Mesenchymal stem cell of Wharton's jelly (primary cell): Measurements from ENCODE around the genes PDYN, SNRPB and PTPRA.

- CAGE, long polyA plus RNA, result no peak
Measured at GRCh38 chr20:1816195-1816737, 78.9 kb upstream of the SIRPA start.

DNA sequence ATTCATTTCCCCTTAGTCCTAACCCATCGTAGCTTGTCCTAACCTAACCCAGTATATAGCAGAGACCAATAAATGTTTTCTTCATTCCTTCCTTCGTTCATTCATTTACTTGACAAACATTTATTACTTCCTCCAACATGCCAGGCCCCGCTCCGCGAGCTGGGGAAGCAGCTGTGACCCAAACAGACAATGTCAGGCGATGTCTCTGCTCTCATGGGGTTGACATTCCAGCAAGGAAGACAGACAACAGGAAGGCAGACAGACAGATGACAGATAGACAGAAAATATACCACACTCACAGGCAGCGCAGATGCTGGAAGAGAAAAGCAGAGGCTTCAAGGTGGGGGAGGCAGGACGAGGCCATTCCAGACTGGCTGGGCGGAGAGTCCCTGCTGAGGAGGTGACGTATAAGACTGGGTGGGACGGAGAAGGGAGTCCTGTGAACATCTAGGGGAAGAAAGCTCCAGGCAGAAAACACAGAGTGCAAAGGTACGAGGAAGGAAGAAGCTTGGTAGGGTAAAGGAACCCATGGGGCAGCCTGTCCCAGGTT is 33.7 kb upstream of the SIRPA start:
- CAGE, long polyA plus RNA, result no peak

DNA sequence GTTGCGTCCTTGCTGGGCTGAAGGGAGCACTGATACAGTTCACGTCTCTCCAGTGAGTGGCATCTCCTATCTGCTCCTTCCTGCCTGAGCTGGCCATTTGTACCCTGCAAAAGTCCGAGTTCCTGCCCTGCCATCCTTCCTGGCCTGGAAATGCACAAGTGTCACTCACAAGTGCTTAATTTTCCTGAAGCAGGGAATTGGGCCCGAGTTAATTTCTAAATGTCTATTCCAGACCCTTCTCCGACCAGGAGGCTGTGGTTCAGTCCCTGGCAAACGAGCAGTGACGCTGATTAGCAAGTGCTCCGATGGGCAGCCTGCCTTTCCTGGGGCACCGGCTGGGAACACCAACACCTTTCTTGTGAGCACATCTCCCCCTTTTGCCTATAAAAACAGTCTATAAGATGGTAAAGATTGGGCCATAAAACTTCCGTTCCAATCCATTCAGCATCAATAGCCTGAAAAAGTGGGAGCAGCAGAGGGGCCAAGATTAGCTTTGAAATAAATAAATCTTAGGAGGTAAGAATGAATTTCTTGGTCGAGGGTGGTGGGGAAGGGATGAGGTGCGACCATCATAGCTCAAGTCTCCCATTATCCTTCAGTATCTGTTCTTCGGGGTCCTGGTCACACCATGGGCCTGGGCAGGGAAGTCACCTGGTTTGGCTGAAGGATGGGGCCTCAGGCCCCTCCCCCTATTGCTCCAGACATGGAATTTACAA is 1.8 kb downstream of the SIRPA start:
- CAGE, long polyA plus RNA, result no peak

GRCh38 chr20:1993714-1994160 is at the start of gene PDYN:
Gene PDYN, minus strand, starts transcription at chr20:1994058.
- CAGE, long polyA plus RNA, result no peak

- CAGE, long polyA plus RNA, result no peak
Measured at GRCh38 chr20:2102492-2103557, 1.2 kb downstream of the STK35 start.

- CAGE, long polyA plus RNA, result no peak
Measured at GRCh38 chr20:2103558-2103808, 1.9 kb downstream of the STK35 start.

- CAGE, long polyA plus RNA, result no peak
Measured at GRCh38 chr20:2469786-2471167, at the start of gene SNRPB. Gene SNRPB, minus strand, starts transcription at chr20:2470789.

DNA sequence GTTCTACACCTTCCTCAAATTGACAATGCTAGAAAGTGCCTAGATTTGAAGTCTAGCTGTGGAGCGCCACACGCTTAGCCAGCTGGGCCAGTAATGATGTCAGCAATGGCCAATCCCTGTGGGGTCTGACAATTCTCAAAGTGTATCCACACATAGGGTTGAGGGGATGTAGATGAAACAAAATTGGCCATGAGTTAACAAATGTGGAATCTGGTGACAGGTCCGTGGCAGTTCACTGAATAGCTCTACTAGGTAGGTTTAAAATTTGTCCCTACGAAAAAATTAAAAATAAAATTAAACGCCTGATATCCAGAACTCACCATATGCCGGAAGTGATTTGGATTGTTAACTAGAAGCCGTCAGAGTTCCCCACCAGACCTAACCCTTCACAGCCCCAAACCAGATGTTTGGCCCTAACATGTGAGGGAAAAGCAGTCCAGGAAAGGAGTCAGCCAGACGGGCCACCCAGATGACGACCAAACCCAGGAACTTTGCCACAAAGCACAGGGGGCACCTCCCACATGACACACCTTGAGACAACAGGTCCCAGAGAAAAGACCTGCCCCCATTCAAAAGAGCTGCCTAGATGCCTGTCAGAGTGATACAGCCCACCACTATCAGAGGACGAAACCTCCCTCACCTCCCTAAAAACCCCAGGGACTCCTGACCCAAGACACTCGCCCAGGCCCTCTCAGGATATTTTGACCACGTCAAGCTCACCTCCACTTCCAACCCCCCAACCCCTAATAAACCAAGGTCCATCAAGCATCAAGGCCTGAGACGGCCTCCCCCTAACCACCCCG is 963 bp downstream of the ZNF343 start:
- CAGE, long polyA plus RNA, result no peak

DNA sequence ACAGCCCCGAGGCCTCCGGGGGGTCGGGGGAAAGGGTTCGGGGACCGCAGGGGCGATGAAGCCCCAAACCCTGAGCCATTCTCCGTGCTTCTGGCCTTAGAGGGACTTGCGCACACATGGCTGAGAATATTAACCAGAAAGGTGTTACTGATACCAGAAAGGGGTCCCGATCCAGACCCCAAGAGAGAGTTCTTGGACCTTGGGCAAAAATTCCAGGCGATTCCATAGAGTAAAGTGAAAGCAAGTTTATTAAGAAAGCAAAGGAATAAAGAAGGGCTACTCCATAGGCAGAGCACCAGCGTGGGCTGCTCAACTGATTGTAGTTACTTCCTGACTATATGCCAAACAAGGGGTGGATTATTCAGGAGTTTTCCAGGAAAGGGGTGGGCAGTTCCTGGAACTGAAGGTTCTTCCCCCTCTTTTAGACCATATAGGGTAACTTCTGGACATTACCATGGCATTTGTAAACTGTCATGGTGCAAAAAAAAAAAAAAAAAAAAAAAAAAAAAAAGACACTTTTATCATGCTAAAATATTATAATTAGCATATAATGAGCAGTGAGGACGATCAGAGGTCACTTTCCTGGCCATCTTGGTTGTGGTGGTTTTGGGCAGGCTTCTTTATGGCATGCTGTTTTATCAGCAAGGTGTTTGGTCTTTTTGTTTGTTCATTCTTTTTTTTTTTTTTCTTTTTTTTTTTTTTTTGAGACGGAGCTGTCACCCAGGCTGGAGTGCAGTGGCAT is 10.8 kb upstream of the TMC2 start:
- CAGE, long polyA plus RNA, result no peak

GRCh38 chr20:2873234-2874243 is at the start of gene PTPRA:
Gene PTPRA, plus strand, starts transcription at chr20:2873481.
- CAGE, long polyA plus RNA, result no peak

DNA sequence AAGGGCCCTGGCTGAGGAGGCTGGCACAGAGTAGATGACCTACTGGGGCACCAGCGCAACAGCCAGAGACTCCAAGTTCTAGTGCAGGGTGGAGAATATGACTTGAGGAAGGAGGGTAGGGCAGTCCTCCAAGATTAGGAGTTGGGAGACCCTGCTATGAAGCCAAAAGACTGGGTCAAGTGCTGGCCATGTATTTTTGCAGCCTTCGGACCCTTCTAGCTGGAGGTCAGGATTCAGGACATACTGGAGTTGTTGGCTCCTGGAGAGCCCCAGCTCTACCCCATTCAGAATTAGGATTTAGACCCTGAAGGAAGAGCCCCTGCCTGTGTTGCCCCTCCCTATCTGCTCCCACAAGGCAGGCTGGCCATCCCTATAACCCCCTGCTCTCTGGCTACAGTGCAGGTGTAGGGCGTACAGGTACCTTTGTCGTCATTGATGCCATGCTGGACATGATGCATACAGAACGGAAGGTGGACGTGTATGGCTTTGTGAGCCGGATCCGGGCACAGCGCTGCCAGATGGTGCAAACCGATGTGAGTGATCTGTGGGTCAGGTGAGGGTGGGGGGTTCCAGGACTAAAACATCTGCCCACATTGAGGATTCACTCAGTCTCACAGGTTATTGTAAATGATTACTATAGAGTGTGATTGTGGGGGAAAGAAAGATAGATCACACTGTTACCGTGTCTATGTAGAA is 21.0 kb upstream of the GNRH2 start:
- CAGE, long polyA plus RNA, result no peak

- CAGE, long polyA plus RNA, result no peak
Measured at GRCh38 chr20:3046153-3046682, 366 bp downstream of the MRPS26 start.

GRCh38 chr20:3172988-3173317 is 396 bp downstream of the LZTS3 start:
- CAGE, long polyA plus RNA, result no peak

- CAGE, long polyA plus RNA, result no peak
Measured at GRCh38 chr20:3174649-3175344, 1.4 kb upstream of the LZTS3 start.

DNA sequence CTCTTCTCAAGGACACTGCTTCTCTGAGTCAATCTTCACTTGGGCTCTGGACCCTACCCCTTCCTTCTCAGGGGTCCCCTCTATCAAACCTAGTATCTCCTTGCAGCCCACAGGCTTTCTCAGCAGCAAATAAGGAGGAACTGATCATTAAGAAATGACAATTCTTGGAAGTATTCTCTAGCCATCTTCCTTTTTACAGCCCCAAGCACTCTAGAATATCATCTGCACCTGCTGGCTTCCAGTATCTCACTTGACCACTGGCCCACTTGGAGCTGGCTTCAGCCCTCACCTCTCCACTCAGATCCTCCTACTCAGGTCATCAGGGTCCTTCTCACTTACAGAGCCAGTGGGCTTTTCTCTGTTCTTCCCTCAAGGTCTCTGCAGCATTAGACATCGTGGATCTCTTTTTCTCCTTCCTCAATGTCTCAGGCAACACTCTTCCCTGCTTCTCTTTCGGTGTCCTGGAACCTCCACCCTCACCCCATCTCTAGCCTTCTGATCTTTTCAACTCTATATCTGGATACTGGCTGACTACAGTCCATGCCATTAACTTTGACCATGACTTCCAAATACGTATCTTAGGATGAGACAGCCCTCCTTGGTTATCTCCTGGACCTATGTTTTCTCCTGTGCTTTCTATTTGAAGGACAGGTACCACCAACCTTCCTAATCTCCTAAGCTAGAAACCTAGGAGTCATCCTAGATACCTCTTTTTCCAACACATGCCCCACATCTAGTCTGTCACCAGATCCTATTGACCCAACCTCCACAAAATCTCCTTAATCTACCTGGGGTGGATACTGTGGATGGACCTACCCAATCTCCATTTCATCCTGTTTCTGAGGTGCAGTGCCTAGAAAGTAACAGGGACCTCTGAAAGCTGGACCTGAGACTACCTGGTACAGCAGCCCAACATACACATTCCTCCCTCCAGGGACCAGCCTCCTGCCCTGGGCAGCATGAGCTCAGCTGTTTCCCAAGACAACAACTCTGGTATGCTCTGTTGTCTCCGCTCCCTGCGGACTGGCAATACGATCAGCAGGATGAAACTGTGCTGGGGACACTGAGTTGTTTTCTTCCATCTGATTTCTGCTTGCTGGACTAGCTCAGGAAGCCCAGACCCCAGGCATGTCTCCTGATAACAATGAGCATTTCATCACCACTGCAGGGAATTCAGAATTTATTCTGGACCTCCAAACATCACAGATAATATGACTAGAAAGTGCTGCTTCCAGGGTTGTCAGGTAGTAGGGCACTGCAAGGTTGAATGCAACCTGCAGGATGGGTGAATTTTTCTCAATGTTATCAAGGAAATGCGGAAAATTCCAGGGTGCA is 38.4 kb upstream of the SLC4A11 start:
- CAGE, long polyA plus RNA, result no peak

GRCh38 chr20:3307023-3307508 is 68.1 kb upstream of the SLC4A11 start:
- CAGE, long polyA plus RNA, result no peak

DNA sequence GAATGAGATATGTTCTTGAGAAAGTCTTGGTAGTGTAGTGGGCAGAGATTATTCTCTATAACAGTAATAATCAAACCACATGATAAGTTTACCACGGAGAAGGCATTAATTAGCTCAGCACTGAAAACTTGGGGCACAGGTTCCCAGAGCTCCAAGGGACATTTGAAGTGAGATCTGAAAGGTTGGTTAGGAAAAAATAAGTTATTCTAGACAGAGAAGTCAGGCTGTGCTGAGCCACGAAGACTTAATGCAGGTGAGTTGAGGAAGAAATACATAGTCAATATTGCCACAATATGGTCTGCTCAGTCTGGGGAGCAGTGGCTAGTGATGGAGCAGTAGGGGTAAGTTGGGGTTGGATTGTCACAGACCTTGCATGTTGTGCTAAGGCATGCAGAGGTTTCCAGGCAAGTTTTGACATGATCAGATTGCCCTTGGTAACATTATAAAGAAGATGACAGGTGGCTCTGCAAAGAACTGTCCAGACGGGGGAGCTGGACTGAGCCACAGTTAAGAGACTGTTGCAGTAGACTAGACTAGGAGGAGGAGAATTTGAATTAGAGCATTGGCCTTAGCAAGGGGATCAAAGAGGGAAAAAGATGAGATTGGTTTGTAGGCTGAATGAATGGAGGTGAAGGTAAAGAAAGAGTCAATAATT is 23.3 kb downstream of the ATRN start:
- CAGE, long polyA plus RNA, result no peak

DNA sequence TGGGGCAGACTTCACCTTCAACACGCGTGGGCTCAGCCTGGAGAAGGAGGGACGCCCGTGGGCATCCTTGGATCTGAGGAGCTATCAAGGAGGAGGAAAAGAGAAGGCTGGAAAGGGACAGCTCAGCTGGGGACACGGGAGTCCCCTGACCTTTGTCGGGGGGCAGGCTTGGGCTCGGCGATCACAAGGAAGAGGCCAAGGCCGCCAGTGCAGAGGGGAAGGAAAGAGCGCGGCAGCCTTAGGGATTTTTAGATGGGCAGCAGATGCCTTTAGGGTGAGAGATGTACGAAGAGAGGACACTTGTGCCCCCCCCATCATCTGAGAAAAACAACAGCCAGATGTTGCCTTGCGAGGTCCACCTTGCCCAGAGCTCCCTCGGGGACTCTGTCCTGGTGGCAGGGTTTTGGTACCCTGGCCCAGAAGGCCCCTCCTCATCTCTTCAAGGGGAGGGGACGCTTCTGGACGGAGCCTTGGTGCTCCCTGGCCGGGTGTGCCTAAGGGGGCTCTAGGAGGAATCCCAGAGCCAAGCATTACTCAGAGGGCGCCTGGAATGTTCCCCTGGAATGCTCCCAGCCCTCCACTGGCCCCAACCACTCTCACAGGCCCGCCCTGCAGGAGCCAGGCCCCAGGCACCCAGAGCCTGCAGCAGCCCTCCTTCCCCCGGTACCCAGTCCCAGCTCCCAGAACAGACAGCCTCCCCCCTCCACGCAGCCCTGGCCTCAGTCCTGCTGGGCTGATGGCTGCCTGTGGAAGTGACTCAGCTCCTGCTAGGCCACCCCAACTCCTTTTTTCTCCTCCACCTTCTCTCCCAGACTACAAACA is 1.9 kb downstream of the ADAM33 start:
- CAGE, long polyA plus RNA, result no peak

- CAGE, long polyA plus RNA, result no peak
Measured at GRCh38 chr20:3688157-3688759, 6.4 kb upstream of the ADAM33 start.

DNA sequence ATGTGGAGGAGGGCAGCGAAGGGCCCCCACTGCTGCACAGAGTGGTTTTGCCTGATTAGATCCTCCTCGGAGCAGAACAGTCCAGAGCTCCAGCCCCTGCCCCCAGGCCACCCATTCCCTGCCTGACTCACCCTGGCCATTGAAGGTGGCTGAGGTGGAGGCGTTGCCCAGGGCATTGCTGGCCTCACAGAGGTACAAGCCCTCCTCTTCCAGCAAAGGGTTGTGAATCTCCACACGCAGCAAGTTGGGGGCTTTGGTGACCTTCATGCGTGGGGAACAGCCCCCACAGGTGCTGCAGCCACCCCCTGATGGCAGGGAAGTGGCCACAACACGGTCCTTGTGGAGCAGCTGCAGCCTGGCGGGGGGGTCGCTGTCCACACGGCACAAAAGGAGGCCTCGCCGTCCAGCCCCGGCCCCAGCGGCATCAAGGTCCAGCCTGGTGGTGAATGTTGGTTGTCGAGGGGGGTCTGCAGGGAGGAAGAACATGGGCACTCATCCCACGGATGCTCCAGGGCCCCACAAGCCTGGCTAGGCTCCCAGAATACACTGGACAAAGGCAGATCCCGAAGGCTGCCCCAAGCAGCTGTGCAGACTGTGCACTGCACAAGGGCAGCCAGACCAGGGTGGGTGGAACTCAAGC is 14.6 kb downstream of the SIGLEC1 start:
- CAGE, long polyA plus RNA, result no peak